Ascending aorta (tissue), 1 donor: ENCODE measurements around the gene TIMM21.

DNA sequence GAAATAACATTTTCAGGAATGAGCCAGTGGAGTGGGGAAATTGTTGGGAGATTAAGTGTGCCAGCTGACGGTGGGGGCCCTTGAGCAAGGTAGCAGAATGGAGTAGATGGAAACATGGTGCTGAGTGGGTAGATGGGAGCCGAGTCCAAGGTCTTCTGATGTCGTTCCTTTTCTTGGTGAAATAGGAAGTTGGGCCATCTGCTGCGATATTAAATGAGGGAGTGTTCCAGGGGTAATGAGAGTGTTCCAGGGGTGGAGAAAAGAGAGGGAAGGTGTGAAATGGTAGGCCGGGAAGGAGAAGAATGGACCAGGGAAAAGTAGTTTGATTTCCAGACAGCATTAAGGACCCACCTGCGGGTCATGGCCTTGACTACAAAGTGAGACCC is 13.2 kb downstream of the SOCS6 start:
- PRO-cap: no peak

DNA sequence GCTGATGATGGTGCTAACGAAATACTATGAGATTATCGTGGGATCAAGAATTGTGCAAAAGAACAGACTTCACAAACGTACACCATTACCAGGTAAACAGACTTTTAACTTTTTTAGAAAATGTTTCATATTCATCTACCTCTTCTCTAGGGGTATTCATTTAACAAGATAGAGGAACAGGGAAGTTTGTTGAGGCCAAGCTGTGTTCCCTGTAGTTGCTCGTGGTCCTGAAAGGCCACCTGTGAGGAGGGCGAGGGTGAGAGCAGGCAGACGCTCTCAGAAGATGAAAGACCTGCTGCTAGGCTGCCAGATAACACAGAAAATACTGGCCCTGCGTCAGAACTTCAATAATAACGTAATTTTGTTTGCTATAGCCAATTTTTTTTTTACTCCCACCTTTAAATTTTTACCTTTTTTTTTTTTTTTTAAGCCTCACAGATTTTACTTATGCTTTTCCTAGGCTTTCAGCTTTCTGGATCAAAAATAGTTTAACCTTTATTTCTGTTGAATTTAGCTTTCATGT is 42.1 kb downstream of the SOCS6 start:
- PRO-cap: no peak

DNA sequence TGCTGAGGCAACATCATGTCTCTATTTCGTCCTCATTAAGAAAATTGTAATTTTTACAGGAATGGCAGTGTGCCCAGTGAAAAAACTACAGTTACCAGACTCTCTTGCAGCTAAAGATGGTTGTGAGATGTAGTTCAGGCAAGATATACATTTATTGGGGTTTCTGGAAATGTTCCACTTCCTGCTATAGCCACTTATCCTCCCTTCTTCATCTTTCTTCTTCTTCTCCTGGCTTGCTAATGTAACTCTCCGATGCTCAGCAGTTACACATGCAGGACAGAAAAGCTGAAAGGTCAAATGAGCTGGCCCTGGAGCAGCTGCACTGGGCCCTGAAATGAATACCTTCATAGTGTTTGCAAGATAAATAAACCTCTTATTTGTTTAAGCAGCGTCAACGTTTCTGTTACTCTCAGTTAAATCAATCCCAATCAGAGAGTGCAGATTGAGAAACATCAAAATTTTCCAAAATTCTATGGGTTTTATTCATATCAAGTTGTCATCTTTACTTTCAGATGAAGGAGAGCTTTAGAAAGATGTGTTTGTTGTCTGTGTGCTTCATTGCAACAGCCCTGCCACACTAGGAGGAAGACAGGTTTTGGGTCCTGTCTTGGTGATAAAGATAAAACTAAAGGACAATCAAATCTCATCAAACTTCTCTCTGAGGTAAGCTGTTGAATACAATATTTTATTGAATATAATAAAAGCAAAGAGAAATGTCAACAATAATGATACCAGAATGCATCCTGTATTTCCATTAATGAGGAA is 46.2 kb downstream of the SOCS6 start:
- PRO-cap: no peak

- PRO-cap: no peak
These were observed 84.3 kb downstream of the SOCS6 start for GRCh38 chr18:70372930-70373754.

DNA sequence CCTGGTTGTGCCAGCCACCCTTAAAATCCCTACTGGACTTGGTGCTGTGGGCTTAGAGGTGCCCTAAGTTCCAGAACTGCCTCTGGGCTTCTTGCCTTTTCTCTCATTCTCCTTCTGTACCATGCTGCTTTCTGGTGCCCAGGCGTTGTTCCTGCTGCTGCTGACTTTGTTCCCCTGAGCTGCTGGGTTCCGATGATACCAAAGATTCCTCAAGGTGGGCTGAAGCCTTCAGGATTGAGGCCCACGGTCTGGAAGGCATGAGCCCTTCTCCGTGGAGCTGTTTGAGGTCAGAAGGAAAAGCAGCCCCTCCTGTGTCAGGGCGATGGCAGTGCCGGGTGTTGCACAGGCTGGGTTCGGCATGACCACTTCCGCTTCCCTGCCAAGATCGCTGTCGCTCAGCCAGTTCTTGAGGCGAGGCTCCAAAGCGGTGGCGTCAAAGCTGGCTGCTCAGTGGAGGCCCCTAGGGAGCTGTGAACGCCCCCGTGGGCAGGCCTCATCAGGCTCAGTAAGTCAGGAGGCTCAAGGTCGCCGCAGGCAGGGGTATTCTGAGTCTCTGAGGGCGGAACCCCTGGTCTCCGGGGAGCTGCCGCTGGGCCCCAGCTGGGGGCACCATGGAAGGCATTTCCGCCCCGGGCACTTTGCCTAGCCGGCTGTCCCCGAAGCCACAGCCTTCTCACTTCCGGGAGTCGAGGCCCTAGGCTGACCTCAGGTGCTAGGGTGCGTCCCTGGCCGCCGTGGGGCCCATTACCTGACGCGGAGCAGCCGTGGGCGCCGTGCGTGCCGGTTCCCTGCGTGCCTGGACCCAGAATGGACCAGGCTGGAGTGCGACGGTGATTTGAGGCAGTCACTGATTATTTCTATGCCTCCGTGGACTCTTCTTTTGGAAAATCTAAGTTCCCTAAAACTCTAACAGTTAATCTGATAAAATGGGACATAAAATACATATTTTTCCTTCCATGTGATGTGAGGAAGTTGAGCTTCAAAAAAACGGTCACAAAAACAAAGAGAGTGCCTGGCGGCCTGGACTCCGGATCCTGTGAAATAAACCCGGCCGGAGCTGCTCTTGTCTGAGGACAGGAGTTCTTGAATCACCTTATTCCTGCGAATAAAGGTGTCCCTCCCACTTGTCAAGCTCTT is 210.4 kb downstream of the SOCS6 start:
- PRO-cap: no peak

DNA sequence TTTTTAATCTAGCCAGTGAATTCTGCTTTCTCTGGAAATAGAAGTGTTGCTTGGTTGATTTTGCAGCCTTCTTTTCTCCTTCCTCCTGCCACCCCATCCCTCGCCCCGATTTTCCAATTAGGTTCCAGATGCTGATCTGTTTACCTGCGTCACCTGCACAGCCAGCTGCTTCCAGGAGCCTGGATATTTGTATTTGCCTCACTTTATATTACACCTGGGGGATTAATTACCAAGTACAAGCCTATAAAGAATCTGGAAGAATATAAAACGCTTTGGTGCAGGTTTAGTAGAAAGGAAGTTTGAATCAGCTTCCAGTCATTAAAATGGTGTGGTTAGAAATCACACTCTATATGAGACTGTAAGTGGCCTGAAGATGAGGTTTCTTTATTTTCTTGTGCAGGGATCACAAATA is 234.5 kb downstream of the SOCS6 start:
- PRO-cap: no peak

DNA sequence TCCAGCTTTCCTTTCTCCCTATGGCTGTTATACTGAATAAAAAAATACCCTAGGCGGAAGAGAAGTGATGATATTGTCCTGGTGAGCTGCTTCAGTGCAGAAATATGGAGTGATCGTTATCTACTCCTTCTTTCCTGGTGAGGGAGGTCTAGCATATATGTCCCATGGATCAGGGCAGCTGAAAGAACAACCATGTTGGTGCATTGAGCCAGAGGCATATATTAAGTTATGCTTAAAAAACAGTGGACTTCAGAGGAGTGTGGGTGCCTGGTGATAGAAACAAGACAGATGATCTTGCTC is 773.0 kb downstream of the SOCS6 start:
- PRO-cap: no peak

DNA sequence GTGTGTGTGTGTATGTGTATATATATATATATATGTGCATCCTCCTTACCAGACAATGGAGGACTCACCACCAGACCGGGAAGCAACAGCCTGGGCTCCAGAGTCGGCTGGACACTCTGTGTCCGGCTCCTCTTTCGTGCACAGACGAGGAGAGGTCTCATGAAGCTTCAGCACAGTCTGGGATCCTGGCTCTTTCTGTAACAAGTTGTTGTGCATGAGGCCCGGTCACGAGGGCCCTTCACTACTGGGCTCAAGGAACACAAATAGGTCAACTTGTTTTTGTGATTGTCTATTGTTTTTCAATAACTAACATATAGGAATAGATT is 965.4 kb downstream of the CBLN2 start:
- PRO-cap: no peak

DNA sequence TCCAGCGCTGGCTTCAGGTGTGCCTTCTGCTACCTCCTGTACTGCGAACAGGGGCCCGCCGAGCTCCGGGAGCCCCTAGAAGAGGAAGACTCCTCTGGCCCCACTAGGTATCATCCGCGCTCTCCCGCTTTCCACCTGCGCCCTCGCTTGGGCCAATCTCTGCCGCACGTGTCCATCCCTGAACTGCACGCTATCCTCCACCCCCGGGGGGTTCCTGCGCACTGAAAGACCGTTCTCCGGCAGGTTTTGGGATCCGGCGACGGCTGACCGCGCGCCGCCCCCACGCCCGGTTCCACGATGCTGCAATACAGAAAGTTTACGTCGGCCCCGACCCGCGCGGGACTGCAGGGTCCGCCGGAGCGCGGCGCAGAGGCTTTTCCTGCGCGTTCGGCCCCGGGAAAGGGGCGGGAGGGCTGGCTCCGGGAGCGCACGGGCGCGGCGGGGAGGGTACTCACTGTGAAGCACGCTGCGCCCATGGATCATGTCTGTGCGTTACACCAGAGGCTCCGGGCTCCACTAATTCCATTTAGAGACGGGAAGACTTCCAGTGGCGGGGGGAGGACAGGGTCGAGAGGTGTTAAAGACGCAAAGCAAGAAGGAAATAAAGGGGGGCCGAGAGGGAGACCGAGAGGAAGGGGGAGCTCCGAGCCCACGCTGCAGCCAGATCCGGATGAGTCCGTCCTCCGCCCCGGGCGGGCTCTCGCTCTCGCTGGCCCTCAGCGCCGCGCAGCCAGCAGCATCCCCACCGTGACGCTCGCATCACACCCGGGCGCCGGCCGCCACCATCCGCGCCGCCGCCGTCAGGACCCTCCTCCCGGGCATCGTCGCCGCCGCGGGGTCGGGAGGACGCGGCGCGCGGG is 748 bp downstream of the NETO1 start:
- PRO-cap: no peak

- PRO-cap: no peak
These were observed 970 bp upstream of the NETO1 start for GRCh38 chr18:72868476-72869437.

GRCh38 chr18:72910018-72910400 is 42.2 kb upstream of the NETO1 start:
- PRO-cap: no peak

GRCh38 chr18:73690110-73690583 is 457.5 kb downstream of the FBXO15 start:
- PRO-cap: no peak

GRCh38 chr18:74063633-74064141 is 83.9 kb downstream of the FBXO15 start:
- PRO-cap: no peak

- PRO-cap: unidirectional peak, minus-strand start at chr18:74148328; unidirectional peak, minus-strand start at chr18:74148355
These were observed at the start of gene TIMM21 for GRCh38 chr18:74148240-74149358. TIMM21 (plus strand) TSS chr18:74148523.

- PRO-cap: no peak
These were observed 49.5 kb downstream of the TIMM21 start for GRCh38 chr18:74197556-74198569.

- PRO-cap: no peak
These were observed 58.8 kb downstream of the CYB5A start for GRCh38 chr18:74232933-74233427.

- PRO-cap: no peak
These were observed 57.8 kb downstream of the C18orf63 start for GRCh38 chr18:74373273-74374001.

DNA sequence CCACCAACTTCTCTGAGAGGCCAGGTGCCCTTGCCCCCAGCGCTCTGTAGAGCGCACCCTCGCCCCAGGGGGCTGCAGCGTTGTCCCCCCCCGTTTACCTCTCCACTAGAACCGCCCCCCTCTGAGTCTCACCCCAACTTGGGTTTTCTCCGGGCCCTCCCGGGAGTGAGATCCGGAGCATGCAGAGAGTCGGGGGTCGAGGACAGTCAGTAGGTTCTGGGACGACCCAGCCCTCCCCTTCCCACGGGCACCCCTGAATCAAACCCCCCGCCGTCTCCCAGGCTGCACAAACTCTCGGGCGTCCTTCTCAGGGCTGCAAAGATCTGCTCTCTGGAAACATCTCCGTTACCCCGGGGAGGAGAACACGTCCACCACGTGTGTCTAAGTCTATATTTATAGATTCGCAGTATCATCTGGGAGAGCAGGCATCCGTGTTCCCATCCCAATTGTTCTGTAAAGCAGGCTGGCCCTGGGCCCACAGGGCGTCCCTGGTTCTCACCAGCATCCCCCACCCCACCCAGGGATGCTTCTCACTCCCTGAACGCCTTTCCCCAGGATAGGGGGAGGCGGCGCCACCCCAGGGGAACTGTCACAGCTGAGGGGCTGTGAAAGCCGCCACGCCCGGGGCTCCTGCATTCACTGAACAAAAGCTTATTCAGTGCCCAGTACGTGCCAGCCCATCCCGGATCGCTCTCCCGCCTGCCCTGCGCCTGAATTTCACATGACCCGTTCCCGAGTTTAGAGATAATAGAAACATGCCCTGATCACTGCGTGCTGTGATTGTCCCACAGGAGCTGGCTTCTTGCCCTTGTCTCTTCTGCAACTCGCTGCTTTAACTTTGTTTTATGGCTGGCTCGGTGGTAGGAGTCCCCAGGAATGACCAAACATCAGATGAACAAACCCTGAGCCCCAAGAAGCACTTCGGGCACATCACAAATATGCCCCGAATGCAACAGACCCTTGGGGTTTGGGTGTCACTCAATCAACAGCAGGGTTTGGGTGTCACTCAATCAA is 840 bp upstream of the DIPK1C start:
- PRO-cap: no peak

DNA sequence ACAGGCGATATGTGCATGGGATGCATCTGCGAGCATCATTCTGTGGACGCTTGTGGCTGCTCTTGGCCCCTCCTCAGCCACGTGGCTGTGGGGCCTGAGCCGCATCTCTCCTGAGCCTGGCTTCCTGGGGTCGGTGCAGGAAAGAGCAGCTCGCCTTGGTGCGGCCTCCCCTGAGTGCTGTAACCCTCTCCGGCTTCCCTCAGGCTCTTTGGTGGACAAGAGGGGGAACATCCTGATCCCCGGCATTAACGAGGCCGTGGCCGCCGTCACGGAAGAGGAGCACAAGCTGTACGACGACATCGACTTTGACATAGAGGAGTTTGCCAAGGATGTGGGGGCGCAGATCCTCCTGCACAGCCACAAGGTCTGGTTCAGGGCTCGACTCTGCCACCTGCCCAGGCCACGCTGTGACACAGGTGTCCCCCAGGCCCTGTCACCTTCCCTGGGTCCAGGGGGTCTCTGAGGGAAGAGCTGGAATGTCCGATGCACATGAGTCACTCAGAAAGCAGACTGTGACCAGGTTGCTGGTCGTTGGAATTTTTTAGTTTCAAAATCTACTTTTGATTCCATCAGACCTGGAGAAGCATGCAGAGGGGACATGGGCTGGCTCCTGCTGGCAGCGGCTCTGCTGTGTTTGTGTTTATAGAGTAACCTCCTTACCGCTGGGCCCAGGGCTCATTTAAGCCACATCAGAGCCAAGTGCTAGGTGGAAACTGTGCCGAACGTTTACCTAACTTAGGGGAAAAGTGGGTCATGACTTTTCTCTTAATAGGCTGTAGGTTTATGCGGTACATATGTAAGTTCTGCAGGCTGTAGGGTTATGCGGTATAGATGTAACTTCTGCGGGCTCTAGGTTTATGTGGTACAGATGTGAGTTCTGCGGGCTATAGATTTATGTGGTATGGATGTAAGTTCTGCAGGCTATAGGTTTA is 17.5 kb downstream of the CNDP2 start:
- PRO-cap: no peak

- PRO-cap: no peak
These were observed 12.5 kb downstream of the CNDP1 start for GRCh38 chr18:74546512-74547552.